SUDHL5 (cell line): ENCODE data around the gene TGOLN2.

- PRO-cap: no peak
Measured at GRCh38 chr2:85315838-85316348, 11.9 kb downstream of the TGOLN2 start.

- PRO-cap: no peak
Measured at GRCh38 chr2:85320221-85320869, 7.4 kb downstream of the TGOLN2 start.

DNA sequence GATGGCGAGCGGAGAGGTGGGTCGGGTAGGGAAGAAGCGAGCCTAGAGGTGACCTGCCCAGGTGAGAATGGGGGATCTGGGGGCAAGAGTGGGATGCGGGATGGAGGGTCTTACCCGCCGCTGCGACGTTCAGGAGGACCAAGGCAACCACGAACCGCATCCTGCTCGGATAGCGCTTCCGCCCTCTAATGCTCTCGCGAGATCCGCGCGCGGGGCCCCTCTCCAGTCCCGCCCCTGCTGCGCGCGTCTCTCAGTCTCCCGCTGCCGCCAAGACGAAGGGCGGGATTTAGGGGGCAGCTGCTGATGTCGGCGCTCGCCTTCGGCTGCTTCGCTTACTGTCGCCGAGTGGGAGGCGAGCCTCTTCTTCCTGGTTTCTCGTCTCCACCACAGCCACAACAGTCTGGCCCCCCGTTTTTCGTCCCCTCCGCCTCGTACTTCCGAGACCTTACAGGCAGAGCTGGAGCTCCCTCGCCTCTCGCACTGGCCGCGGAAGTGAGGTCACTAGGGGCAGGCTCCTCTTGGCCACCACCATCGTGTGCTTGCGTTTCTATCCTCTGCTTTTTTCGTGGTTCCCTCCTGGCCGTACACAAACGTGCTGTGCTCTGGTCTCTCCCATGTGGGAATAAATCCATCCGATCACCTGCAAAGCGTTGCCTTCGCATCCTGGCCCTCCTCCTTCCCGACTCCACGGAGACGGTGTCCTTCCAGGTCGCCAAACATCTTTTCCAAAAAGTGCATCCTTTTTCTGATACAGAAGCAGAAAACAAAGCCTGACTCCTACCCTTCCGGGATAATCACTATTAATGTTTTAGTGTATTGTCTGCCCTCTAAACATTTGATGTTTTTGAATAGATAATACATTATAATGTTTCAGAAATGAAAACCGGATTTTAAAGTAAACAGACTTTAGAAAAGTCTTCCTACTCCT, at the start of gene TGOLN2:
TSS of gene TGOLN2 (minus strand) at position 187 of the 928 bp plus-strand sequence.
- PRO-cap: bidirectional peak, plus-strand start at position 270 of the sequence, minus-strand start at position 145 of the sequence; bidirectional peak, plus-strand start at position 559 of the sequence, minus-strand start at position 447 of the sequence

- PRO-cap: no peak
Measured at GRCh38 chr2:85394750-85395228, 15.4 kb downstream of the CAPG start.

GRCh38 chr2:85536456-85536903, 2.5 kb upstream of the MAT2A start:
- PRO-cap: no peak

DNA sequence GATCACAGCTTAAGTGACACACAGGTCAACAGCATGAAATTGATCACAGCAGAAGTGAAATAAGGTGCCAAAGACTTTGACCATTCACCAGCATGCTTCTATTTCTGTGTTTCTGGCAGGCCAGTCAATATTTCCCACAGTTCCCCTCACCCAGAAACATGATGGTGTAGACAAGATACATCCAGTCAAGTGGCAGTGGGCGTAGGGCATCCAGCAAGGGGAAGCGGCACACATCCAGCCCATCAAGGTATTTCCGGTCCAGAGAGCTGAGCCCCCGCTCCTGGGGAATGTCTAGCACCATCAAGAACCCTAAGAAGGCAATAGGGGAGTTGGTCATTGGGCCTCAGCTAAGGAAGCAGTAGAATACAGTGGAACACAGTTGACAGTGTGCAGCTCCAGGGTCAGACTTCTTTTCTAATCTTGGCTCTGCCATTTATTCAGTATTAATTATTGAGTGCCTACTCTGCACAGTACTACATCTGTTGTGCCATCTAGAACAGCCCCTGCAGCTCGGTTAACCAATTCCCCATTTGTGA, 2.5 kb downstream of the GGCX start:
- PRO-cap: no peak

- PRO-cap: no peak
Measured at GRCh38 chr2:85564156-85564430, 2.8 kb upstream of the GGCX start.

GRCh38 chr2:85590979-85591363, 4.6 kb upstream of the RNF181 start:
- PRO-cap: no peak

DNA sequence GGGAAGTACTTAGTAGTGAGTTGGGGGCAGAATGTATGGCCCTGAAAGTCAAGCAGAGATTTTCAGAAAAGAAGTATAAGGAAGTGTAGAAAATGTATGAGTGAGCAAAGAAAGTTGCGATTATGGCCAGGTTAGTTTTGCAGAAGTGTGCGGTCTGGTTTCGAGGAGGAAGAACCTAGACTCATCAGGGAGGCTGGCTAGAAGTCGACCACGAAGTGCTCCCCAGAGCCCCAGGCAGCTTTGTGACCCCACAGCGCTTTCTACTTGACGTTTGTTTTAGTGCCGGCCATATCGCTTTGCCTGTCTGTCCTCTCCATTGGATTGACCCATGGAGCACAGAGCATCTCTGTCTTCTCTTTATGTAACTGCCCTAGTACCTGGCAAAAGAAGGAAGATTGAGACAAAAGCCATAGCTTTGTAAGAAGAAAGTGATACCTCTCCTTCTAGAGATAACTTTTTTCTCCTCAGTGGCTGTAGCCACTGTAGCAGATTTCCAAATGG, 19.8 kb downstream of the SFTPB start:
- PRO-cap: no peak

GRCh38 chr2:85678378-85679646, 10.8 kb upstream of the SFTPB start:
- PRO-cap: no peak

DNA sequence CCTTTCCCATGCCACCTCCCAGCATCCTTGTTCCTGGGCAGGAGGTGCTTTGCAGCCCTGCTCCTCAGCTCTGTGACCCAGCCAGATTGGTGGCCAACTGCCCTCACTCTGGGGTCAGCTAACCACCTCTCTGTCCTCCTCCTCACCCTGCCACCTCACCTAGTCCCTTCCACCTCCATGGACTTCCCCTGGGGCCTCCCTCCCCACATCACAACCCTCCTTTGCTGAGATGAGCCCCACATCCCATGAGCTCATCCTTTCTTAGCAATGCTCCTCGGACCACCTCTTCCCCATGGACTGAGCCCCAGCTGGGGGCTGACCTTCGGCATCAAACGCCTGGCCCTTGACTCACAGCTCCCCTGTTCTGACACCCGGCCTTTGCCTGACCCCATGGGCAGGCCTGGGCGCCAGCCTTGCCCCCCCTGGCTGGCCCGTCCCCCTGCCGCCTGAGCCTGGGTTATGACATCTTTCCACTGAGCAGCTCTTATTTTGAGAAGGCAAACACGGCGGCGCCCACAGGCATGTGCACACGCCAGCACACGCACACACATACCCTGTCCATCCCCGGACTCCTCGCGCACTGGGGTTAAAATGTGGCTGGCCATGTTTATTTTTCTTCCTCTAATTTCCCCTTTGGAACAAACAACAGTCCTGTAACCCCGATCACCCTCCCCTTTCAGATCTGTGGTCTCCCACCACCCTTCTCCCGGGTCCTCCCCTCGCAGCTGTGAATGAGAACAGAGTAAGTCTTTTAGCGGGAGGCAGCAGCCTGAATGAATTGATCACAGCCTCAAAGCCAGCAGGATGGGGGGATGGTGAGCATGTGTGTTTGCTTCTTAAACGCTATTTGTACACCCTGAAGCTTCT, 12.0 kb upstream of the ATOH8 start:
- PRO-cap: no peak

DNA sequence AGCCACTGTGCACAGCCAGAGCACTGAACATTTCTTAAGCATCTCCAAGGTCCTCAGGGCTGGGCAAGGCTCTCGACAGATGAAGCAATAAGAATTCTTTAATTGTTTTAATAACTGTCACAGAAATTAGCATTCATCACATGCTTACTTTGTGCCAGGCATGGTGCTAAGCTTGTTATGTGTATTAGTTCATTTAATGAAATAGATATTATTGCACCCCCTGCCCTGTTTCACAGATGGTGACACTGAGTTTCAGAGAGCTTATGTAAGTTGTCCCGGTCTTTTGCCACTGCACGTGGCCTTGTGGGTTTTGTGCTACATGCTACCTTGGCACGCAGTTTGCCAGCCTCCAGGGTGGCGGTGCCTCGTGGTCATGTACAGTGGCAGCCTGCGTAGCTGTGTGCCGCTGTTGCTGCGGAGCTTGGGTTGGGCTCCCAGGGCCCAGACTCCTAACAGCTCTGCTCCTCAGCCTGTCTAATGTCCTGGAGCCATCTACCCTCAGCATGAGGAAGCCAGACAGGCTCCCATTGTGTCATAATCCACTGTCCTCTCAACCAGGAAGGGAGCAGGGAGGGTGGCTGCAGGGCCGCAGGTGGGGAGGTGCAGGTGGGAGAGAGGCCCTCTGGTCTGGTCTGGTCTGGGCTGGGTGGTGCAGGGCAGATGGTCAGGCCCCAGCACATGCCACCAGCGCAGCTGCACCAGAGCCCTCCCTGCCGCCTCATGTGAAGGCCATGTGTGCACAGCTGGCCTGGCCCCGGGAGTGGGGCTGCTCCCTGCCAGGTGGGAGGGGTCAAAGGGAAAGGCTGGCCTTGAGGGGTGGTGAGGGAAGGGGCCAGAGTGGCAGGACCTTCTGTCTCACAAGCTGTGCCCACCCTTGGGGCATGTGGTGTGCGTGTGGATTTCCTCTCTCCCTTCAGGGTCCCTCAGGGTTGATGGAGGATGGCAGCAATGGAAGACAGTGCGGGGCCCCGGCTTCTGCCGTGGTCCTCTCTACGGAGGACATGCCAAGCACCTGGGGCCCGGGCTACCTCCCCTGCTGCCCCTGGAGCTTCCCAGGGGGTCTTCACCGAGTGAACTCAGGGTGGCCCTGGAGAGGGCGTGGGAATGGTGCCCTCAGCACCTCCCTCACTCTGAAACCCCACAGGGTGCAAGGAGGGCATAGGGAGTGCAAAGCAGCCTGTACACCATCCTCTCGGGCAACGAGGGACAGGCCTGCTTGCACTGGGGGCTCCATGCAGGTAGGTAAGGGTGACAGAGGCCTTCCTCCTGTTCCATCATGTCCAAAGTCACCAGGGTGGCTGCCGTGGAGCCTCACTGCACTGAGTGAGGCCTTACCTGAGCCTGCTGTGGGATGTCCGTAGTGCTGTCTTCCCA, 4.8 kb downstream of the ATOH8 start:
- PRO-cap: no peak

DNA sequence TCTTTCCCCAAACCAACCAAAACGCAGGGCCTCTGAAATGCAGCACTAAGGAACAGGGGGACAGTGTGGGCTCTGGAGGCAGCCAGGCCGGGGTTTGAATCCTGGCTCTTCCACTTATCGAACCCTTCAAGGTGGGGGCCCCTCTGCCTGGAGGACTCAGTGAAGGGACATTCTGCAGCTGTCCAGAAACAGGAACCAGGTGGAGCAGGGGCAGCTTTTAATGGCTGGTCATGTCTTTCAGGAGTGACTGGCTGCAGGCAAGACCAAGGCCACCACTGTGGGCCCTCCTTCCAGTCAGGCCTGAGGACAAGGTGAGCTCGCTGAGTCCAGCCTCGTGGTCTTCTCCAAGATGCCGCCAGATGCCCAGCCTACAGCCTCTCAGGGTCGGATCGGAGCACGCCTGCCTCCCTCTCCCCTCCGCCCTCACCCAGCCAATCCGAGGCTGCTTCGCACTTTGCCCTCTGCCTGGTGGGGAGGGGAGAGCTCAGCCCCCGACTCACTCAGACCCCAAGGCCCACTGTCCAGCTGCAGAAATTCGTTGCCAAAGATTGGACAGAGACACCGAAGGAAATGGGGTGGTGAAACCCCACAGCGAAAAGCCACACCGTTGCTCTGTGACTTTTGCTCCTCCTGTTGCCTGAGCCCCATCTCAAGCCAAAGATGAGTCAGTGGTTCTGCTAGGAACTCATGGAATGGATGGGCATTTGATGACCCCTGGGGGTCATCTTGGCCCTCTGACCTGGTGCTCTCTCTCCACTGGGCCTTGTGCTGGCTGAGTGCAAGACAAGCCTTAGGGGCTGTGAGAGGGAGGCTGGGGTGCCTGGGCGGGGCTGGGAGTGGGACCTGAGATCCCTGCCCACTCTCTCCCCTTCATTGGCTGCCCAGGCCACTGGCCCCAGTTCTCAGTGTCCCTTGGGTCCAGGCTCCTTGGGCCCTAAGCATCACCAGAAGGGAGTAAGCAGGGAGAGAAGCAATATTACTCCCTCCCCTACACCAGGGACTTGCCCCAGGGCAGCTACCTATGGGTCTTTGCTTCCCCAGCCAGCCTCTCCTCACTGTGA, 33.2 kb downstream of the ATOH8 start:
- PRO-cap: no peak

DNA sequence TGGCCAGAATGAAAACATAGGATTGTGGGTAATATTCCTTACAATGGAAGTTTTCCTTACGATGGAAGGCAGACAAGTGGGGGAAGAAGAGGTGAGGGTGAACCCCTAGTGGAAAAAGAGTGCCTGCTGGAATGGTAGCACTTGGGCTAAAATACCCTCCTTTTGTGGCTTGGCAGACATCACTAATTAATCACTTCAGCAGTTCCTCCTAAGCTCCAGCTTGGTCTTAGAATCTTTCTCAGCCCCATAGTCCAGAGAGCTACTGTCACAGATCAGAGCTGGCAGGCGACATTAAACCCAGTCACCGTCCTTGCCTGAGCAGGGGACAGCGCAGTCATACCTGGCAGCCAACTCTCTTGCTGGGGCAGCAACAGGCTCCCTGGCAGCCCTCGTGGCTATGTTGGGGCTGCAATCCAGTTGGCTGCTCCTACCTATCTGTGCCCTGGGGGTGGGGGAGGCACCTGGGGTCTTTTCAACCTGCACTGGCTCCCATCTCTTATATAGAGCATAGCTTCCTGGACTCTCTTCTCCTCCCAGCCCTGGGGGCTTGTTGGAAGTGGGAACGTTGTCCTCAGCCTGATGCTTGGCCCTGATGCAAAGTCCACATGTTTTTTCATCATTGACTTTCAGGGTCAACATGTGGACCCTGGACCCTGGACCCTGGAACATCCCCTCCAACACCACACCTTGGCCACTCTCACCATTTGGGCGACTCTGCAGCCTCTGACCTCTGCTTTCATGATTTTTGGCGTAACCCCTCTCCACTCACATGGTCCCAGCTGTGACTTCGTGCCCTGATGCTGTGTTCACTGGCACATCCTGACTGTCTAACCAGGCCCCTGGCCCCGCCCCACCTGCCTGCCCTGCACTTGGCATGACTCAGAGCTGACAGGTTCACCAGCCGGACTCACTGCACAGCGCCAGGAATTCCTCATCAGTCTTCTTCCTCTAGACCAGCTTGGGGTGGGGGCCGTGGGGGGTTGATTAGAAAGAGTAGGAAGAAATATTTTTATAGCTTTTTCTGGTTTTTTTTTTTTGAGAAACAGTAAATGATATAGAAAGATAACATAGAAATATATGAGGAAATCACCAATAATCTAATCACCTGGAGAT, 45.6 kb downstream of the ATOH8 start:
- PRO-cap: no peak

GRCh38 chr2:85844357-85844902, 44.4 kb downstream of the ST3GAL5 start:
- PRO-cap: no peak

DNA sequence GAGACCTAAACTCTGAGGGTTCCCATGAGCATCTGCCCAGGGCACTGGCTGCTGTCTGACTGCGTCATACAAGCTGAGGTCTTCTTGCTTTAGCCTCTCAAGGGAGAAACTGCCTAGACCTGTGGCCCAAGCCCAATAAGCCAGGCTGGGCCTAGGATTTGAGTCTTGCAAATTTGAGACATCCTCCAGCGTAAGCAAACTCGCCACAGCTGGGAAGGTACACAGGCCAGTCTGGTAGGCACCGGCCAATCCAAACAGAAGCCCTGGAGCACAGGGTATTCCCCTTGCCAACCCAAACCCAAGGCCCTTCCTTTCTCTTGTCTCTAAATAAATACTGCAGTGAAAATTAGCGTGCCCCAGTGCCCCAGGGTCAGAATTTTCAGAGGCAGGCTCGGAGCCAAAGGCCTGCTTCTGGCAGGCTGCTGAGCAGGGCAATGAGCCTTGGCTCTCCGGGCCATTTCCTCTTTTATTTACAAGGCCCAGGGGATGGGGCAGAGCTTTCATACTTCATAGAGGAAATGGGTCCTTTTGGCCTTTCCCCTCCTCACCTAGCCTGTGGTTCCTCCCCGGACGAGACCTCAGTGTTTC, 33.3 kb downstream of the POLR1A start:
- PRO-cap: no peak

- PRO-cap: no peak
Measured at GRCh38 chr2:86290802-86291000, 46.7 kb downstream of the REEP1 start.

GRCh38 chr2:86482434-86482926, 41.3 kb downstream of the KDM3A start:
- PRO-cap: no peak

- PRO-cap: no peak
Measured at GRCh38 chr2:86528970-86529522, 34.2 kb downstream of the CHMP3 start.

DNA sequence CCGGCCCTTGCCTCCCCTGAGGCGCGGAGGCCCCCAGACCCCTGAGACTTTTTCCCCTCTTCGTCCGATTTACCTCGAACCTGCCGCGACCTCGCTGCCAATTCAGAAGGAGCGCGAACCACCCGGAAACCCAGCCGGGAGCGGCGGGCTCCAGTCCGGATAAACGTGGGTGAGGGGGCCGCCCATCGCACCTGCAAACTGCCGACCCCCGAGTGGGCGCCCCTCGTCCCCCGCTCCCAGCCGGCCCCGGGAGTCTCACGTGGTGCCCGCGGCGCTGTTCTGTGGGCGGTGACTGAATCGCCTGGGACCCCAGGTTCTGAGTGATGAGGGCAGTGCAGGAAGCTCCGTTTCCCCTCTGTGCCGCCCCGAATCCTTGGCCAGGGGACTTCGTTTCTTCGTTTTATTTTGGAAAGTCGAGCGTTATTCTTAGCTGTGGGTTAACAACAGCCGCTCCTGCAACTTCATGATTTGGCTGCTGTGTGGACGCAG, 862 bp downstream of the RMND5A start:
- PRO-cap: unidirectional peak, minus-strand start at position 375 of the sequence